Endothelial cell of umbilical vein (primary cell): ENCODE results near the genes CADM2, CHMP2B, OR5H14, OR5H6 and OR5K4.

DNA sequence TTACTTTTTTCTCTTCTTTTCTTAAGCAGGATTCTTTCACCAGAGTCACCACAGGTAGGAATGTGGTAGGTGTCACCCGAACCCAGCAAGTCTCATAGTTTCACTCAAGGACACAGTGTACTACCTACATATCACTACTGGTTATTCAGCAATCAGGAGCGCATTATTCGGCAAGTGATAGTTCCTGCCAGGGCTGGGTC, 1271.5 kb upstream of the CADM2 start:
- PRO-cap: no peak
CAGE:
- cytosol, long polyA minus RNA: no peak
- cytosol, long polyA plus RNA: no peak
- long polyA plus RNA: no peak
- nucleus, long polyA minus RNA: no peak
- nucleus, long polyA plus RNA: no peak

GRCh38 chr3:83953357-83954071, 1005.3 kb upstream of the CADM2 start:
- PRO-cap: no peak
CAGE:
- cytosol, long polyA minus RNA: no peak
- cytosol, long polyA plus RNA: no peak
- long polyA plus RNA: no peak
- nucleus, long polyA minus RNA: no peak
- nucleus, long polyA plus RNA: no peak

GRCh38 chr3:84805122-84805602, 153.6 kb upstream of the CADM2 start:
- PRO-cap: no peak
CAGE:
- cytosol, long polyA minus RNA: no peak
- cytosol, long polyA plus RNA: no peak
- long polyA plus RNA: no peak
- nucleus, long polyA minus RNA: no peak
- nucleus, long polyA plus RNA: no peak

DNA sequence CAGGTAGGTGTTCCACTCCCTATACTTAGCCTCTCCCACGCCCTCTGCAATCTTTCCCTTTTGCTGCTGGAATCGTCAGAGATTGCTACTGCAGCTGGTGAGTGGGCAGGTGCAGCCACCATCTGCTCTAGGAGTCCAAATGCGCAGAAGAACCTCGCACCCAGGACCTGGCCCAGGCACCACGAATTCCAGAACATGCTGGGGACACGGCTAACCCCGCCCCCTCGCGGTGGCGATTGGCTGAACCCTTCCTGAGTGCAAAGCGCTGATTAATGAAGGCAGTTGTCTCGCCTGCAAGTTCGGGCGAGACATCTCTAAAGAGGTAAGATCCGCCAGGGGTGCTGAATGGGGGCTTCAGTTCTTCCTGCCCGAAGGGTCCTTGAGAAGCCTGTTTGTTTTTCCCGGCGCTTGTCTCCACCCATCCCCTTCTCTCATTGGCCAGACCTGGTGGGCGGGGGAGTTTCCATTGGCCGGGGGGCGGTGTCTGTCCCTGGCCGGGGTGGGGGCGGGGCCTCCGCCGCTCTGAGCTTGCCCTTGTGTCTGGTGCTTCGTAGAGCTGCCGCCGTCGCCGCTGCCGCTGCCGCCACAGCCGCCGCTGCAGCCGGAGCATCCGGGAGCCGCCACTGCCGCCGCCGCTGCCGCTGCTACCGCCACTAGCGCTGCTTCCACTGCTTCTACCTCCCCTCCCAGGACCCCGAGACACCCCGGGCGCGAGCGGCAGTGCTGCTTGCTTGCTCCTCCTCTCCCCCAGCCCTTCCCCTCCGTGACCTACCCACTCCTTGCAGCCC, at the start of gene CADM2:
Gene CADM2 (plus strand): TSS at position 551 of the 788 bp plus-strand sequence.
- PRO-cap: no peak
CAGE:
- cytosol, long polyA minus RNA: no peak
- cytosol, long polyA plus RNA: no peak
- long polyA plus RNA: no peak
- nucleus, long polyA minus RNA: no peak
- nucleus, long polyA plus RNA: no peak

- PRO-cap: no peak
CAGE:
- cytosol, long polyA minus RNA: no peak
- cytosol, long polyA plus RNA: no peak
- long polyA plus RNA: no peak
- nucleus, long polyA minus RNA: no peak
- nucleus, long polyA plus RNA: no peak
Measured at GRCh38 chr3:86940588-86941183, 50.3 kb downstream of the VGLL3 start.

DNA sequence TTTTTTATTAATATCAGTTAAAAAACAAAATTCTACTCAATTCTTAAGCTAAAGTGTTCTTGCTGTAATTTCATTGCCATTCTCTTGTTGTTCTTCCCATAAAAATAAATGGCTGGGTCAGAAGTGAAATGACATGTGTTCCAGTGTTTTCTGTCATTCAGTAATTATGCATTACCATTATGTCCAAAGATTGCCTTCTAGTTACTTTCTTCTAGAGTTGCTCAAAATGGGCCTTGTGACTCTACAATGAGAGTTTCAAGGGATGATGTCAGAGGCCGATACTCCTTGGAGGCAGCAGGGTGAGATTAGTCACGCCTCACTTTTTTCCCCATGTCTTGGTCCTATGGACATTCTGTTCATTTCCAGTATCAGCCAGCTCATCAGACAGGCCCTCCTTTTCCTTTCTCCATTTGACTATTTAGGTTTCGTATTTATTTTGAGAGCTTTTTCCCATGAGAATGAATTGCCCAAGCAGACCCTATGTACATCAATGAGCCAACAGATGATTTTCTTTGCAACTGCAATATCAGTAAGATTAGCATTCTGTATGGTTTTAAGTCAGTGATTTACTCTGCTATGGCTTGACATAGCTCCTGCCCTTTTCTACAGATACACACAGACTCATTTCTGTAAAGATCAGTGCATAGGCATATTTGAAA, 17.5 kb downstream of the VGLL3 start:
- PRO-cap: no peak
CAGE:
- cytosol, long polyA minus RNA: no peak
- cytosol, long polyA plus RNA: no peak
- long polyA plus RNA: no peak
- nucleus, long polyA minus RNA: no peak
- nucleus, long polyA plus RNA: no peak

- PRO-cap: no peak
CAGE:
- cytosol, long polyA minus RNA: no peak
- cytosol, long polyA plus RNA: no peak
- long polyA plus RNA: no peak
- nucleus, long polyA minus RNA: no peak
- nucleus, long polyA plus RNA: no peak
Measured at GRCh38 chr3:86987077-86987833, 3.7 kb downstream of the VGLL3 start.

DNA sequence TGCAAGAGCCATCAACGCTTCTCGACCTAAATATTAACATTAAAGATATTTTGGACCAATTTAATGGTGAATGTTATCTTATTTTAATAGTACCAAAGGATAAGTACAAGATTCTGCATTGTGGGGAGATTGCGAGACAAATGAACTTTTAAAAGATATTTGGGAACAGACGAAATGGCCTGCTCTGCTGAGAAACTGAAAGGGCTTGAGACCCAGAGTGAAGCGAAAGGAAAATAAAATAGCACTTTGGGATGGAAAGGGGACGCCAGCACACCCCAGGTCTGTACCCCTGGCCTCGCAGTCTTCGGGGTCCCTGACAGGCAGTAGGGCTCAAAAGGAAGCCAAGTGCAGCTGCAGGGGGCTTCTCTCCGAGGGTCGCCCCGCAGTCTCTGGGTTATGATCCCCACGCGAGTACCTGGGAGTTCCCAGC, 97.6 kb upstream of the VGLL3 start:
- PRO-cap: no peak
CAGE:
- cytosol, long polyA minus RNA: no peak
- cytosol, long polyA plus RNA: no peak
- long polyA plus RNA: no peak
- nucleus, long polyA minus RNA: no peak
- nucleus, long polyA plus RNA: no peak

DNA sequence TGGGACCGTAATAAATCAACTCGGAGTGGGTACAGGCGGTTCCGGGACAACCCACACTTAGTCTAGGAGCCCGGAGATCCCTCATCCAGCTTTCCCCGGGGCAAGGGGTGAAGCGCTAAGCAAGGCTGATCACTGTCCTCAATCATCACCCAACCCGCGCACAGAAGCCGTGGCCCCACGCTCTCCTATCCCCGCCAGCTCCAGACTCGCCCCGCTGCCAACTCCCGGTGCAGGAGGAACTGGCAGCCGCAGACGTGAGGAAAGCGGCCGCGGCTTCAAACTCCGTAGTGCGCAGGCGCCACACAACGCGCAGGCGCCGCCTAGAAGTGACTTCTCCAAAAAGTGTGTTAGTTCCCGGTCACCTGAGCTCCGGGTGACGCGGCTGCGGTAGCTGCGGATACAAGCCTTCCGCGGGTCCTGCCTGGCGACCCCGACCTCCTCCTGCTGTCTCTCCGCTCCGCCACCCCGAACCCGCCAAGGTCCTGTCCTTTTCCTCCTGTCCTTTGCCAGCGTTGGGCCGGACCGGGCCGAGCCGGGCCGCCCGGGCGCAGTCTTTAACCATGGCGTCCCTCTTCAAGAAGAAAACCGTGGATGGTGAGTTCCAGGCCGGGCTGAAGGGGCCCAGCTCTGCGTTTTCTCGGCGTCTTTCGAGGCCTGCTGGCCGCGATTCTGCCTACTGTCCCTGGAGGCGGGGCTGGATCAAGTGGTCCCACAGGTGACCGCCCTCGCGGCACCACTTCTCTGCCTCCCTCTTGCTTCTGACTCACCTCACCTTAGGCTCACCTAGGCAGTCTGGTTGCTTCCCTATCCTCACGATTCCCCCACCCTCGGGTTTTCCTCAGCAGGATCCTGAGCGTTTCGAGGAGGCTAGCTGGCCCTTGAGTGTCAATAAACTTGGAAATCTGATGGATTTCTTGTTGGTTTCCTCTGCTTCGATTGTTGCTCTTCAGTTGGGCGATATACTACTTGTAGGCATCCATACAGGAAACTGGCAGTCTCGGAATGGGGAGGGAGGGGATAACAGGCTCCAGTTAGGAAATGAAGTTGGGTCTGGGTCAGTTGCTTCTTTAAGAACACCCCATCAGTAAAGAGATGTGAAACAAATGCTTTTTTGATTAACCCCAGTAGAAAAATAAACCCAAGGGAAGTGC, at the start of gene CHMP2B:
Gene CHMP2B (plus strand): TSS at position 347 of the 1,151 bp plus-strand sequence.
- PRO-cap: bidirectional peak, plus-strand start at position 350 of the sequence, minus-strand start at position 241 of the sequence; unidirectional peak, minus-strand start at position 671 of the sequence
CAGE:
- cytosol, long polyA minus RNA: start-site peak on the plus strand centred at position 335 of the sequence, 32 bp wide, 509 reads
- cytosol, long polyA plus RNA: start-site peak on the plus strand centred at position 349 of the sequence, 56 bp wide, 1,170 and 850 reads in 2 replicates
- long polyA plus RNA: start-site peak on the plus strand centred at position 342 of the sequence, 80 bp wide, 1,363 and 1,456 reads in 2 replicates
- nucleus, long polyA minus RNA: start-site peak on the plus strand centred at position 325 of the sequence, 9 bp wide, 210 reads
- nucleus, long polyA plus RNA: start-site peak on the plus strand centred at position 337 of the sequence, 42 bp wide, 127 and 188 reads in 2 replicates

- PRO-cap: no peak
CAGE:
- cytosol, long polyA minus RNA: no peak
- cytosol, long polyA plus RNA: no peak
- long polyA plus RNA: no peak
- nucleus, long polyA minus RNA: no peak
- nucleus, long polyA plus RNA: no peak
Measured at GRCh38 chr3:88059941-88060176, 804 bp downstream of the ZNF654 start.

DNA sequence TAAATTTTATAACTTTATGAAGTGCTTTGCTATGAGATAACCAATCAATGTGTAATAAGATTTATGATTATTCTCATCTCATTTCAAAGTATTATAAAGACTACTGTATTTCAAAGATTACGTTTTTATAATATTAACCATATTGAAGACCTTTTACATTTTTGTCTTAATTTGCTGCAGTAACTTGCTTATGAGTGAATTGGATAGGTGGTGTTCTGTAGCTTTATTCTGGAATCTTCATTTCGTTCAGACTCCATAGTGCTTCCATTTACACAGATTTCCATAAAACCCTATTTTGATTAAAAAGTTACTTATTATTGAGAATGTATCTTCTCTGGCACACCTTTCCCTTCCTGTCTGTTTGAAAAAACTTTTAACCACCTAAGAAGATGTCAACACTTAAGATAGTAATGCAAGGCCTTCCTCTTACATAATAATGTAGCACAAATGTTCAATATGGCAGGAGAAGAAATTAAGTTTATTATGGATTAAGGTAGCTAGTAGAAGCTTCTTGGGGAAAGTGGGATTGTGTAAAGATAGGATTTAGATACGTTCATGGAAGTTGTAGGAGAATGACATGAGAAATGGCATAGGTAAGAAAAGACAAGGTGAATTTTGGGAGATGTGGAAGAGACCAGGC, 28.0 kb upstream of the C3orf38 start:
- PRO-cap: no peak
CAGE:
- cytosol, long polyA minus RNA: no peak
- cytosol, long polyA plus RNA: no peak
- long polyA plus RNA: no peak
- nucleus, long polyA minus RNA: no peak
- nucleus, long polyA plus RNA: no peak

- PRO-cap: unidirectional peak, plus-strand start at chr3:88149260; unidirectional peak, plus-strand start at chr3:88149385
CAGE:
- cytosol, long polyA minus RNA: no peak
- cytosol, long polyA plus RNA: no peak
- long polyA plus RNA: no peak
- nucleus, long polyA minus RNA: no peak
- nucleus, long polyA plus RNA: no peak
Measured at GRCh38 chr3:88148991-88149484, 721 bp upstream of the C3orf38 start.

DNA sequence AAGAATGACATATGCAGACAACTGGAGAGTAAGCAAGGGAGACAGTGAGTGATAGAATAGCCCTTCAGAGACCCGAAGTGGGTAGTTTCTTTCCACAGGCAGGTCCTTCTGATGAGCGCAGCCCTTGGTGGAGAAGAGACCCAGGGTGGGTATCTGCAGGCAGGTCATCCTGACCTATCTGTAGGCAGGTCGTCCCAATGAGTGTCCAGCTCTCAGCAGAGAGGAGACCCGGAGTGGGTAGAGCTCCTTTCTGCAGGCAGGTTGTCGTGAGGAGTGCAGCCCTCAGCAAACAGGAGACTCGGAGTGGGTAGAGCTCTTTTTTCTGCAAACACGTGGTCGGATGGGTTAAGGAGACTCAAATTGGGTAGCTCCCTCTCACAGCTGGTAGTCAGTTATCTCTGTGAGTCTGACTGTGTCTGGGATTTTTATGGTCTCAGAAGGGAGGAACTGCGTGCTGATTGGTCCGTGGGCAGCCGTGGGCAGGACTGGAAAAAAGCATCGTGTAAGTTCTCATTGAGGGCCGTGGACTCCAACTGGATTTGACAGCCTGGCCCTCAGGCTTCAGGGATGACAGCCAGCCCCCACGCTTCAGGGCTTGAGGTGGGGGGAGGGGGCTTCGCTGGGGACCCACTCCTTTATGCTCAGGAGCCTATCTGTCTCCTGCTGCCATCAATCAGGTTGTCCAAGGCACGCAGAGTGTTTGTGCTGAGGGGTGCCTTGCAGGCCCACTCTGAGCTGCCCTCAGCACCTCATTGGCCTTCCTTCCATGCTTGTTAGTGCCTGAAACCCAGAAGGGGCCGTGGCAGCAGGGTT, 463.8 kb downstream of the EPHA3 start:
- PRO-cap: no peak
CAGE:
- cytosol, long polyA minus RNA: no peak
- cytosol, long polyA plus RNA: no peak
- long polyA plus RNA: no peak
- nucleus, long polyA minus RNA: no peak
- nucleus, long polyA plus RNA: no peak

- PRO-cap: no peak
CAGE:
- cytosol, long polyA minus RNA: no peak
- cytosol, long polyA plus RNA: no peak
- long polyA plus RNA: no peak
- nucleus, long polyA minus RNA: no peak
- nucleus, long polyA plus RNA: no peak
Measured at GRCh38 chr3:94058654-94059854, 3.7 kb downstream of the DHFR2 start.

GRCh38 chr3:96991825-96992269, 177.5 kb downstream of the EPHA6 start:
- PRO-cap: no peak
CAGE:
- cytosol, long polyA minus RNA: no peak
- cytosol, long polyA plus RNA: no peak
- long polyA plus RNA: no peak
- nucleus, long polyA minus RNA: no peak
- nucleus, long polyA plus RNA: no peak

GRCh38 chr3:97875738-97876621, 54.2 kb downstream of the CRYBG3 start:
- PRO-cap: no peak
CAGE:
- cytosol, long polyA minus RNA: start-site peak on the plus strand at chr3:97875979-97876374, 75 reads
- cytosol, long polyA plus RNA: no peak
- long polyA plus RNA: no peak
- nucleus, long polyA minus RNA: no peak
- nucleus, long polyA plus RNA: no peak

DNA sequence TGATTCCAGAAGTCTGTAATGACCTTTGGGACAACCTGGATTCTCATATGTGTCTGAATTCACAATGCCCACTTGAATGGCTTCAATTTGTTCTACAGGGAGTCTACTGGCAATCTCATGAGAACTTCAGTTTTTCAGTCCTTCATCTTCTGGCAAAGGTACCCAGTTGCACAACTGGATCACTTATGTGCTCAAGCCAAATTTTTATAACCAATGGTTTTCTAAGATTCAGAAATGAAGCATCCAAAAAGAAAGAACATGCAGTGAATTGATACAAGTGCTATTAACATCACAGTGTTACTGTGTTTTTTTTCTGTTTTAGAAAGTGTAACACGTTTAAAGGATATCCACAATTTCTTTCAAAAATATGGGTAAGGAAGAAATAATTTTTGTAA, at the start of gene OR5H14:
Gene OR5H14 (plus strand): TSS at position 296 of the 395 bp plus-strand sequence.
- PRO-cap: no peak
CAGE:
- cytosol, long polyA minus RNA: no peak
- cytosol, long polyA plus RNA: no peak
- long polyA plus RNA: no peak
- nucleus, long polyA minus RNA: no peak
- nucleus, long polyA plus RNA: no peak

DNA sequence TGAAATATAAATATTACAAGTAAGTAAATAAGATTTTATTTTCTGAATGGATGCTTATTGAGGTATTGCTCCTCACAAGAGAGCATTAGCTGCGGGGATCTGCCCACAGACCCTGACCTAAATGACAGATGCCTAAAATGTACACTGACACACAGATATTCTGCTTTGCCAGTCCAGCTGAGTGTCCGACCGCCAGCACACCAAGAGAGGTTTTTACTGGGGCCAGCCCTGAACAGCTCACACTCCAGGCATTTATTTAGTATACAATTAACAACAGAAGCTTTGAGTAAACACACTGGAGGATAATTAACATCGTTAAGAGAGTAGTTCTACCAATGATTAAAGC, 1.5 kb upstream of the OR5H15 start:
- PRO-cap: no peak
CAGE:
- cytosol, long polyA minus RNA: no peak
- cytosol, long polyA plus RNA: no peak
- long polyA plus RNA: no peak
- nucleus, long polyA minus RNA: no peak
- nucleus, long polyA plus RNA: no peak

DNA sequence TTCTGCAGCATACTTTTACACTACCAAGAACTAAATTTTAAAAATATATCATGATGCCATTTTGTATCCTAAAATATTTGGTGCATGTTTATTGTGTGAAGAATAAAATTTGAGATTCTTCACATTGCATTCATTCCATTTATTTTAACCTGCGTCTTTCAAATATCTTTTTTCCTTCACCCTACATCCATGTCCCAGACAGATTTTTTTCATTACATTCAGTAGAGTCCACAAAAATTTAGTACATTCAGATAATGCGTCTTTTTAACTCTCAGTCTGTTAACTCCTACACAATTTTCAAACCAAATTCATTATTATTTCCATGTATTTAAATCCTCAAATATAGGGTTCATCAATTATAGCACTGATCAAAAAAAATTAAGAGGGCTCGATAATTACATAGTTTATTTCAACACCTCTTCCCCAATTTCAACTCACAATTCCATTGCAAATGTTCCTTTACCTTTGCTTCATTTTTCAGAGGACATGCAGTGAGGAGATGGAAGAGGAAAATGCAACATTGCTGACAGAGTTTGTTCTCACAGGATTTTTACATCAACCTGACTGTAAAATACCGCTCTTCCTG, at the start of gene OR5H6:
Gene OR5H6 (plus strand): TSS at position 411 of the 586 bp plus-strand sequence.
- PRO-cap: no peak
CAGE:
- cytosol, long polyA minus RNA: no peak
- cytosol, long polyA plus RNA: no peak
- long polyA plus RNA: no peak
- nucleus, long polyA minus RNA: no peak
- nucleus, long polyA plus RNA: no peak

GRCh38 chr3:98353641-98354051, at the start of gene OR5K4:
Gene OR5K4, plus strand, starts transcription at chr3:98353854.
- PRO-cap: no peak
CAGE:
- cytosol, long polyA minus RNA: no peak
- cytosol, long polyA plus RNA: no peak
- long polyA plus RNA: no peak
- nucleus, long polyA minus RNA: no peak
- nucleus, long polyA plus RNA: no peak